ENCODE results near the gene EMC6.

GRCh38 chr17:3647119-3647678, 10.6 kb downstream of the CTNS start:
- PRO-cap, 2 experiments = no peak in any of the 2 experiments

GRCh38 chr17:3668712-3669828, at the start of gene EMC6:
TSS of gene EMC6 (plus strand) at chr17:3668812.
- PRO-cap, 2 experiments = peak in 2 of 2 experiments; most common plus-strand start chr17:3668812 (in 2)

- PRO-cap, 2 experiments = no peak in any of the 2 experiments
Measured at GRCh38 chr17:3687791-3688382, 8.1 kb downstream of the P2RX5 start.

GRCh38 chr17:3693810-3694239, 2.1 kb downstream of the P2RX5 start:
- PRO-cap, 2 experiments = no peak in any of the 2 experiments

- PRO-cap, 2 experiments = no peak in any of the 2 experiments
Measured at GRCh38 chr17:3694638-3695116, 1.3 kb downstream of the P2RX5 start.

DNA sequence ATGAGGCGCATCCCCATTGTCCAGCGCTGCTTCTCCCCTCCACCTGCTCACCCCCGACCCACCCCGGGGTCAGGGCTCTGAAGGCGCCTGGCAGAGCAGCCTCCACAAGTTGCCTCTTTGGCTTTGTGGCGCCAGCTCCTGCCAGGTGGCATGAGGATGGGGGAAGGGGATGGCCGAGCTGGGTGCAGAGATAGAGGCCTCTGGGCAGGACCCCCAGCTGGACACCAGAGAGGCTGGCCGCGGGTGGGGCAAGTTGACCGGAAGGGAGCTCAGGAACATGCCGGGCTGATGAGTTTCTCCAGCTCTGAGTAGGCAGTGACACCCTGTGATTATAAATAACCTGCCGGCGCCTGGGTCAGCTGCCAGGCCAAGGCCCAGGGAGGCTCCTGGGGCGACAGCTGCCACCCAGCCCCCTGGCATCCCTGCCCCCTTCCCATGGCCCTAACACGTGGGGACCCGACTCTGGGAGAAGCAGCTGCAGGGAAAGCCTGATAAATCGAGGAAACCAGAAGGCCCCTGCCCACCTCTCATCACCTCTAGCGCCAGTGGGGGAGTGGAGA, 758 bp downstream of the P2RX5 start:
- PRO-cap, 2 experiments = no peak in any of the 2 experiments

- PRO-cap, 2 experiments = no peak in any of the 2 experiments
Measured at GRCh38 chr17:3696854-3697168, 856 bp upstream of the P2RX5 start.

GRCh38 chr17:3755010-3756020, 31.6 kb downstream of the HASPIN start:
- PRO-cap, 2 experiments = peak in 1 of 2 experiments; most common plus-strand start chr17:3755164 (in 1)

DNA sequence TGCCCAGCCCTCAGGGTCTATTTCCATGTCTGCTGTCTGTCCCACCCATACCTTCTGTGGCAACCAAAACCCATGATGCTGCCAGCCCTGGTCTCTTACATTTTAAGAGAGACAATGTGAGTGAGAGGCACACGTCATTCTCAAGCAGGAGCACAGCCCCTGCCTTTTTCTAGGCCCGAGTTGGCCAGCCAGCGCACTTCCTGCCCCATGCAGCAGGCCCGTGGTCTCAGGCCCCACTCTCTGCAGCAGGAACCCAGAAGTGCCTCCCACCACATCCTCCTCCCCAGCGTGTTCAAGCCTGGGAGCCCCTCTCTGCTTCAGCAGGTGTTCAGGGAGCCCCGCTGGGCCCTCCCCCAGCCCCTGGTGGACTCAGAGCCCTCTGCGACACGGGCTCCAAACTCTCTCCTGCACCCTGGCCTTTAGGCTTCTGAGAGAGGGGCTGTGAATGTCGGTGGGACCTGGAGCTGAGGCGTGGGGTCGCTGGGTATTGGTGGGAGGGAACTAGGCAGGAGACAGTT, 30.5 kb downstream of the ITGAE start:
- PRO-cap, 2 experiments = no peak in any of the 2 experiments

DNA sequence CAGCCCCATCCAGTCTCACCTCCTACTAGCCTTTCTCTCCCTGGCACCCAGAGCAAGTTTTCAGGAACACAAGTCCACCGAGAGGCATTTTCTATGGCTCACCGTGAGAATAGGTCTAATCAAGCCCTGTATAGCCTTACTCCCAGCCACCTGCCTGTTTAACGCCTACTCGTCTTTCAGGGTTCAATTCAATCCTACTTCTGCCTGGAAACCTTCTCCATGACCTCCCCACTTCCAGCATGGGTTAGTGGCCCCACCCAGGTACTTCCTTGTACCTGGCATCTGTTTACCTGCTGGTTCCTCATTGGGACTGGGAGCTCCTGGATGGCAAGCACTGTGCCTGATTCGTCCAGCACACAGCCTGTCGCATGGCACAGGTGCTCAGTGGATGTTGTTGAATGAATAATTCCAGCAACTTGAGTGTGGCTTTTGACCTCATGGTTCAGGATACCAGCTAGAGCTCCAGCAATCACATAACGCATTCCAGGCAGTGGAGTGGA, 1.1 kb upstream of the CAMKK1 start:
- PRO-cap, 2 experiments = peak in 1 of 2 experiments; most common minus-strand start position 19 of the sequence (in 1)

DNA sequence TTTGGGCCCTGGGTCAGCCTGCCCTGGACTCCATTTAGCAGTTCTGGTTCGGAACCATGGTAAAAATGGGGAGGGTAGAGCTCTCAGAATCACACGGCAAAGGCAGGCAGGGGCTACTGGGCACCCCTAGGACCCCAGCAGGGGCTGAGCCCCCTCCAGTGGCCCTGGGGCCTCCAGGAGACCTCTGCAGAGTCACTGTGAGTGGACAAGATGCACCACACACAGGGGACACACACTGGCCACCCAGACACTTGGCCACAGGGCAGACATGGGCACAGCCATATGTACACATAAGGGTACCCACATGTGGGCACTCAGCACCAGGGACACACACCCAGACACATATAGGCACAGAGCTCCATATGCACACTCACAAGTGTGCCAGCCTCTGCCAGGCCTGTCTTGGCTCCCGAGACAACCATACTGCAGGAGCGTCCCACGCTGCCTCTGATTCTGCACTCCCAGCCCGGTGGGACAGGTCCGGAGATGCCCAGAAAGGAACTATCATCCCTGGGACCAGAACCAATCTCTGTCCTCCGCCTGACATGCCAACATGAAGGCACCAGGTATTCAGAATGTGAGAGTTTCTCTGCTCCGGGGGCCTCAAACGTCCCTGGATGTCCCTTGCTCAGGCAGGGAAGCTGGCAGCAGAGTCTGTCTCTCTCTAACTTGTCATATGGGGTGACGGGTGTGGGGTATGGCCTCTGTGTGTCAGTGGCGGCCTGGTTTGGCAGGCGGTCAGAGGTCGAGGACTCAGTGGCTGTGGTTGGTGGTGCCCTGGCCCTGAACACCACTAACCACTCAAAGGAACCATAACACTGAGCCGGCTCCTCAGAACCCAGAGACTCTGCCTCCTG, 1.0 kb downstream of the P2RX1 start:
- PRO-cap, 2 experiments = peak in 2 of 2 experiments; most common plus-strand start position 250 of the sequence (in 1); most common minus-strand start position 102 of the sequence (in 1)

GRCh38 chr17:3920849-3922092, 5.0 kb upstream of the P2RX1 start:
- PRO-cap, 2 experiments = no peak in any of the 2 experiments

- PRO-cap, 2 experiments = no peak in any of the 2 experiments
Measured at GRCh38 chr17:3944500-3944936, 19.7 kb downstream of the ATP2A3 start.

DNA sequence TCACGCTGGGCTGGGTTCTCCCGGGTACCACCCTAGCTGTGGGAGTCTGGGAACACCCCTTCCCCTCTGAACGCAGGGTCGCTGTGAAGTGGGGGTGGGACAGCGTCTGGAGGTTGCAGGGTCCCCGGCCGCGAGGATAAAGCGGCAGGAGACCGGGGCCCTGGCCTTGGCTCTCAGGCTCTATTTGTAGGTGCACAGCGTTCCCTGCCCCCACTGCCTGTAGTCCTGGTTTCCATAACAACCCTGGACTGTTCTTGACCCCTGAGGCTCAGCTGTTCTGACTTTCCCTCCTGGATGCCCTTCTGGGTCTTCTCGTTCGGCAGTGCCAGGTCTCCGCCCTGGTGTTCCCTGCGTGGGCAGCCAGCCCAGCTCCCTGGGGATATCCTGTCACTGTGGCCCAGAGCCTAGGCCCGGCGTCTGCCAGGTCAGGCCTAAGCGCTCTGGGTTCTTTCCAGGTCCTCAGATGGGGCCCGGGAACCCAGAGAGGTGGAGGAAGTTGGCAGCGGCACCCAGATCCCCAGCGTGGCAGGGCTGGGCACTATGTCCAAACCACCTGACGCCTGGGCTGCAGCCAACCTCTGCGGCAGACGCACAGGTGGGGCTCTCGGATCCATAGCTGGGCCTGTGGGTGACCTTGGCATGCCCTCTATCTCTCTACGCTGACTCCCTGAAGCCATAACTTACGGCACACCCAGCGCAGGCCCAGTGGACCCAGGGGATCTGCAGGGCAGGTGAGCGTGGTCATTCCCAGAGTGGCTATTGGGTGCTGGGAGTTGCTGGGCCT, 12.4 kb upstream of the ATP2A3 start:
- PRO-cap, 2 experiments = no peak in any of the 2 experiments

- PRO-cap, 2 experiments = no peak in any of the 2 experiments
Measured at GRCh38 chr17:3978307-3978768, 14.1 kb upstream of the ATP2A3 start.

DNA sequence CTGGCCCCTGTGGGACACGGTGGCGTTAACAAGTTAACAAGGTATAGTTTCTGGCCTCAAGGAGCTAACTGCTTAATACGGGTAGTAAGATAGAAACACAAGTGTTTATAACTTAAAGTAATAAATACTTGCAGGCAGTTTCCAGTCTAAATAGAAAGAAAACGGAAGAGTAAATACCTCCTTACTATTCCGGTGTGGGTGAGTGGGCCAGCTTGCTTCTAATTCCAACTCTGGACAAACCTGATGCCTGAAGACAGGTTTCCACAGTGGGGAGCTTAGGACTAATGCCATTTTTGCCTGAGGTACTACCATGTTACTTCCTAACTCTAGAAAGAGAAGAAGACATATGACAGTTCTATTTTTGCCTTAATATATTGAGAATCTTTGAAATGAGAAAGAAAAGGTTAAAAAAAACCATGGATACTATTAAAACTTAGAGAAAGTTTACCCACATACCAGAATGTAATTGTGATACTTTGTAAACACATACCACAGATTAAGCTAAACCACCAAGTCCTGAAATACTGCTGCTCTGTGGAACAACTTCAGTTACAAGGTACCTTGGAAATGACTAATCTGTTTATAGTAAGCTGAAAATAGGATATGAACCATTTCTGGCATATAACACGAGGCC, 70.3 kb downstream of the ZZEF1 start:
- PRO-cap, 2 experiments = no peak in any of the 2 experiments

DNA sequence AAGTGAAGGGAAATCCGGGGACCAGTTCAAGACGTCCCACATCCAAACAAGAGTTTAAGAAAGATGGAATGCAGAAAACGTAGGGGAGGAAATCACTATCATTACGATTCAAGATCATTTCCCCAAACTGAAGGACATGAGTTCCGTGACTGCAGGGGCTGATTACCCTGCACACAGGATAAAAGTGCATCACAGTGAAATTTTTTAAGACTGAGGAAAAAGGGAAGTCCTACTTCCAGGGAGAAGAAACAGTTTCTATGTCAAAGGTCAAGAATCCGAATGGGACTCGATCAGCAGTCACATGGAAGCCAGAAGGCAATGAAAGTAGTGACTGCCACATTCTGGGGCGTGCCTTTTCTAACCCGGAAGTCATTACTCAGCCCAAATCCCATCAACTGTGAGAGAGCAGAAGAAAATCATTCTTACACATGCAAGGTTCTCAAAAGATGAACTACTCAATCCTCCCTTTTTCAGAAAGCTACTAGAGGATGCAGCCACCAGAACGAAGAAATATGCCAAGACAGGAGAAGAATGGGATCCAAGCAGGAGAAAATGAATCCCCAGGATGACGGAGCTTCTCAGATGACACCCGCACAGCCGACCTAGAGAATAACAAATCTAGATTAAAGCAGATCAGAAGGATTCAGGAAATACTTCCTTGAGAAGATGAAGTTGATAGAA, 12.0 kb downstream of the ZZEF1 start:
- PRO-cap, 2 experiments = no peak in any of the 2 experiments

DNA sequence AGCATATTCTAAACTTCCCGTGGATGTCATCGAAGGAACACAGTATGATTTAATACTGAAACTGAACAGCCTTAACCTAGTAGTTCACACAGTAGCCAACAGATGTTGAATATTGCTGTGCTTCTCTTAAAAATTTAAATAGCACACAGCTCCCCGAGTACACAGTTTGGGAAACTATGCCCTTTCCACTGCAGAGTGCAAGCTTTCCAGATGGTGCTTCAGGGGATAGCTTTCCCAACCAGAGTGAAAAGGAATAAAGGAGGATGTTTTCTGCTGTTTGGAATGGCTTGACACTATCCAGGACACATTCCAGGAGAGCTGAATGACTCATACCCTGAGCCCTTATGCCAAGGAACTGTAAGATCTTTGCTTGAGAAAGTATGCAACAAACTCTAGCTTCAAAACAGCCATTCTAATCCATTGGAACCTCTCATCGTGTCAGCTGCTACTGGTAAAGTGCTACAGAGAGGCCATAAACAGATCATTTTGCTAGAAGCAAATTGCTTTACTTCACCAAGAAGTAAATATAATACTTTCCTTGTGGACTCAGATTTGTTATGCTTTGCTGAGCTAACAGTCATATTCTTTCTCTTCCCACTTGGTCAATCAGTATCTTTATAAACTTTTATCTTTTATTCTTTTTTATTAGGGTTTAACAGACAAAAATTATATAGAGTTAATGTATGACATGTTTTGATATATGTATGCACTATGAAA, 33.6 kb downstream of the ANKFY1 start:
- PRO-cap, 2 experiments = no peak in any of the 2 experiments

DNA sequence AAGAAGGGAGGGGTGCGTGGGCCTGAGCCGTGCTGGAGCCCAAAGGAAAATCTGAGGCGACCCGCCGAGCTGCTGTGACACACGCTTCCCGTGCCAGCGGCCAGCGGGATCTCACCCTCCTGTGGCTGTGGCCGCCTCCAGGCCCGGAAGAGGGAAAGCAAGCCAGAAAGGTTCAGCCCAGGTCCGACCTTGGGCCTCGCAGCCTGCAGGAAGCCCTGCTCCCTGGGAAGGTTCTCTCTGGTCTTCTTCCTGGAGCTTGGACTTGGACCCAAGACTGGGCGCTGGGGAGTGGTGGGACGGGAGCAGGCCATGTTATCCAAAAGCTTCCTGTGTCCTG, 11.3 kb downstream of the SPNS2 start:
- PRO-cap, 2 experiments = no peak in any of the 2 experiments

GRCh38 chr17:4518813-4519560, 20.3 kb downstream of the SPNS2 start:
- PRO-cap, 2 experiments = no peak in any of the 2 experiments